Mononuclear cell (primary cell): Measurements from ENCODE around the genes MYCBP and NDUFS5.

GRCh38 chr1:38270316-38270930 lies 223.8 kb upstream of the POU3F1 start:
- RRBS: no CpG with 5 or more reads among the region's 10 CpGs

GRCh38 chr1:38872907-38874132 lies at the start of gene MYCBP:
MYCBP (minus strand) TSS chr1:38873348.
- RRBS: 1% methylated on average over 32 of the region's 83 CpGs

DNA sequence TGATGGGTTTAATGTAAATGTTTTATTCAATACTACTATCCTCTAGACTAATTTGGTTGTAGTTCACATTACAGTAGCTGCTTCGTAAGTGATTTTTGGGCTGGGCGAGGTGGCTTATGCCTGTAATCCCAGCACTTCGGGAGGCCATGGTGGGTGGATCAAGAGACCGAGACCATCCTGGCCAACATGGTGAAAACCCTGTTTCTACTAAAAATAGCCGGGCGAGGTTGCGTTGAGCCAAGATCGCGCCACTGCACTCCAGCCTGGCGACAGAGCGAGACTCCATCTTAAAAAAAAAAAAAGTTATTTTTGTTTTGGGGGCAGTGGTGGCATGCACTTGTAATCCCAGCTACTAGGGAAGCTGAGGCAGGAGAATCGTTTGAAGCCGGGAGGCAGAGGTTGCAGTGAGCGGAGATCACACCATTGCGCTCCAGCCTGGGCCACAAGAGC lies 2.1 kb downstream of the AKIRIN1 start:
- RRBS: no CpG with 5 or more reads among the region's 15 CpGs

GRCh38 chr1:39005118-39005727 lies 14.1 kb downstream of the AKIRIN1 start:
- RRBS: no CpG with 5 or more reads among the region's 9 CpGs

- RRBS: no CpG with 5 or more reads among the region's 34 CpGs
Observed at GRCh38 chr1:39025978-39026608, at the start of gene NDUFS5. NDUFS5 (plus strand) TSS chr1:39026350.

DNA sequence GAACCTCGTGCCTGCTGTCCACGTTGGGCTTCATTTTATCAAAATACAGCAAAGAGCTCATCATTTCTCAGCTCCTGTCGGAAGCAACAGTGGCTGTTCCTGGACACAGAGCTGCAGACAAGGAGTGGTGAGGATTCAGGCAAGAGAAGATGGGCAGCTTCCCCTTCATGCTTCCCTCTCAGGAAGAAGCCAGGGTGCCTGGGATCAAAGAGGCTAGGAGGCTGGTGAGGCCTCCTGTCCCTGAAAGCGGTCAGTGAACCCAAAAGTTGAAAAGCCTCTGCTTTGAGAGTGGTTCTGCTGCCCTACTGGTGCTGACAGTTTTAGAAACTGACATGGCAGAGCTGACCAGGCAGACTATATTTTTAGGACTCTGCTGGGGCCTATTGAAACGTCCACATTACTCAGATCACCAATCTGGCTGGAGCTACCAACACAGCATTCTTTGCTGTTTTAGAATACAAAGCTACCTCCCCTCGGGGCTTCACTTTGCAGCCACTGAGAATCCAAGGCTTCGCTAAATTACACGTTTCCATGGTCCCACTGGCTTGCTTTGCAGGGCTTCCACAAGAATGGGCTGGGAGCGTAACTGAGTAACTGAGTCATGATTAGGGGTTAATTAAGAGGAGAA lies 21.0 kb downstream of the NDUFS5 start:
- RRBS: no CpG with 5 or more reads among the region's 9 CpGs

DNA sequence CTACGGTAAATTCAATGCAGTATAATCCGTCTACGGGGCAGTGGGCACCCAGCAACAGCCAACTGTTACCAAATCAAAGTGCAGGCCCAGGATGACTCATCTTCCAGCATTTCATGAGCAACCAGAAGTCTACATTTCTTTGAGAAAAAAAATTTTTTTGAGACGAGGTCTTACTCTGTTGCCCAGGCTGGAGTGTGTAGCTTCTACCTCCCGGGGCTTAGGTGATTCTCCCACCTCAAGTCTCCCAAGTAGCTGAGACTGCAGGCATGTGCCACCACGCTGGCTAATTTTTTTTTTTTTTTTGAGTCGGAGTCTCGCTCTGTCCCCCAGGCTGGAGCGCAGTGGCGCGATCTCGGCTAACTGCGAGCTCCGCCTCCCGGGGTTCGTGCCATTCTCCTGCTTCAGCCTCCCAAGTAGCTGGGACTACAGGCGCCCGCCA lies 21.9 kb downstream of the NDUFS5 start:
- RRBS: no CpG with 5 or more reads among the region's 18 CpGs

DNA sequence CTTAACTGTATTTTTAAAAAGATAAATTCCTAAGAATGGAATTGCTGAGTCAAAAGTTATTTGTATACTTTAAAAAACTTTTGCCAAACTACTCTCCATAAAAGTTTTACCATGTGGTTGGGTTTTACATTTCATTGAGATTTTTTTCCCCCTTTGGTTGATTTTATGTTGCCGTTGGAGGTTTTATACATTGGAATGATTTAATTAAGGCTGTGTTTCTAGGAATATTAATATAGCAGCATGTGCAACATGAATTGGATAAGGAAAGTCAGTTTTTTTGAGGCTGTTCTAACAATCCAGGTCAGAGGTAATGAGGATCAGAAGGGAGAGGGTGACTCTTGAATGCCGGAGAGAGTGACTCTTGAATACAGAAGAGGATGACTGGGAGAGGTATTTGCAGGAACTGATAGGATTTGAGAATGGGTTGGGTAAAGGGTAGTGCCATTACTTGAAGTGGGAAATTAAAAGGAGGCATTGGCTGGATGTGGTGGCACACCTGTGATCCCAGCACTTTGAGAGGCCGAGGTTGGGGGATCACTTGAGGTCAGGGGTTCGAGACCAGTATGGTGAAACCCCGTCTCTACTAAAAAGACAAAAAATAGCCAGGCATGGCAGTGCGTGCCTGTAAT lies 55.6 kb upstream of the MACF1 start:
- RRBS: no CpG with 5 or more reads among the region's 6 CpGs

DNA sequence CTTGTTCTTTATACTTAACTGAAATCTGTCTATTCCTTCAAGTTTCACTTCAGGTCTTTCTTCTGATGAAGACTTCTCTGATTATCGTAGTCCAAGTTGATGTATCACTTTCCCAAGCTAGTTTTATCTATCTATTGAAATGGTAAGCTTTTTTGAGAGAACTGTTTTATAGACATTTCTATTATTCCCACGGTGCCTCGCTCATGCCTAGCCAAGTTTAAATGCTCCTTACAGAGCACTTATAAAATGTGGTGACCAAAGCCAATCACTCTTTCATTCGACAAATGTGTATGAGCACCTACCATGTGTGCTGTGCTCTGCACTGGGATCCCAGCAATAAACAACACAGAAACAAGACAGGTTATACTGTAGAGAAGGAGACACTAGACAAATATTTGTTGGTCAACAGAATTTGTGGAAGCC lies 34.4 kb upstream of the MACF1 start:
- RRBS: no CpG with 5 or more reads among the region's 4 CpGs

GRCh38 chr1:39220739-39221035 lies 16.2 kb downstream of the MACF1 start:
- RRBS: no CpG with 5 or more reads among the region's 1 CpG

- RRBS: no CpG with 5 or more reads among the region's 8 CpGs
Observed at GRCh38 chr1:39317039-39317510, 112.6 kb downstream of the MACF1 start.

DNA sequence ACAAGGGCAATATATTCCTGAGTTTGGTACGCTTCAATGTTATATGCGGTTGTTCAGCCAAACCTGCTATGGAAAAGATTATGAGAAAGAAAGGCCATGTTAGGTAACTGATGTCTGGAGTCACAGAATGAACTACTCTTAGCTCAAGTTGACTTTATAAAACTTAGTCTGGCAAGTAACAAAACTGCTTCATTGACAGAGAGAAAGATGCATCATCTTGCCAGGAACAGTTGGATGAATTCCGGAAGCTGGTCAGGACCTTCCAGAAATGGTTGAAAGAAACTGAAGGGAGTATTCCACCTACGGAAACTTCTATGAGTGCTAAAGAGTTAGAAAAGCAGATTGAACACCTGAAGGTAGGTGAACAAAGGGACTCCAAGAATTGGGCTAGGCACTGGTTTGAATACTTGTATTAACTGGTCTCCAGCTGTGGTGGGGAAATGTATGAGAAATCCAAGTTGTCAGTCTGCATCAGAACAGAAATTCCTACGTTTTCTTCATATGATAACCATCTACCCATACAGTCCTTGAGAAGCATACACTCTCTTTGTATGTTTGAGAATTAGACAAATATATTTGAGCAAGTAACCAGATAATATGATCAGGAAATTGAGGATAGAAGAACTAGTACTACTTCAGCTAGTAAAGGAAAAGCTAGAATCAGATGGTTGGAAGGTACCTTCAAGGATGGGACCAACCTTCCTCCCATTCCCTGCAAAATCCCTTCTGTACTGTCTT lies 121.4 kb upstream of the BMP8A start:
- RRBS: no CpG with 5 or more reads among the region's 5 CpGs

GRCh38 chr1:39393272-39393960 lies 98.0 kb upstream of the BMP8A start:
- RRBS: no CpG with 5 or more reads among the region's 14 CpGs

GRCh38 chr1:39442619-39442954 lies 48.8 kb upstream of the BMP8A start:
- RRBS: no CpG with 5 or more reads among the region's 1 CpG

DNA sequence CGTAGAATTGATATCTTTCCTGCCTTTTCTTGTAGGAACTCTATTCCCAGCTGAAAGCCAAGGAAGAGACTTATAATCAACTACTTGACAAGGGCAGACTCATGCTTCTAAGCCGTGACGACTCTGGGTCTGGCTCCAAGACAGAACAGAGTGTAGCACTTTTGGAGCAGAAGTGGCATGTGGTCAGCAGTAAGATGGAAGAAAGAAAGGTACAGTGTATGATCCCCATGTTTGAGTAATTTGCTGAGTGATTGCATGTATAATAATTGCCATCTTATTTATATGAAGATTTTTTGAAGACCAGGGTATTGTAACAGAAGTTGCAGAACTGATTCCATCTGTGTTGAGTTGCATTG lies 46.8 kb upstream of the BMP8A start:
- RRBS: no CpG with 5 or more reads among the region's 3 CpGs

DNA sequence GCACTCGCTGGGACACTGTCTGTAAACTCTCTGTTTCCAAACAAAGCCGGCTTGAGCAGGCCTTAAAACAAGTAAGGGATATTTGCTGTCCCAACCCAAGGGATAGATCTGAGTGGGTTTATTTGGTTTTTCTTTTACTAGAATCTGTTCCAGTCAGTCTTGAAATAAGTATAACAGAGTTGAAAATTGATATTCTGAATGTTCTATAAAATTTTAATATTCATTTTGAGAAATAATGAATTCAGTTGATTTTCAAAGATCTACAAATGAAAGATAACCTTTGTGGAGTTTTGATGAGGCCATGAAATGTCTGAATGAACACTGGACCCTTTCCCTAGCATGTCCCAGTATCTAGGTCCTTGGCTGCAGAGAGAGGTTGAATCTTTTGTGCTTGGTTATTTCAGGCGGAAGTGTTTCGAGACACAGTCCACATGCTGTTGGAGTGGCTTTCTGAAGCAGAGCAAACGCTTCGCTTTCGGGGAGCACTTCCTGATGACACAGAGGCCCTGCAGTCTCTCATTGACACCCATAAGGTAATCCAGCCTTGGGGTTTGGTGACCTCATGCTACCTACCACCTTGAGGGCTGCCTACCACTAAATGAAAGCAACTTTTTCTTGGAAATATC lies 39.0 kb upstream of the BMP8A start:
- RRBS: no CpG with 5 or more reads among the region's 7 CpGs

DNA sequence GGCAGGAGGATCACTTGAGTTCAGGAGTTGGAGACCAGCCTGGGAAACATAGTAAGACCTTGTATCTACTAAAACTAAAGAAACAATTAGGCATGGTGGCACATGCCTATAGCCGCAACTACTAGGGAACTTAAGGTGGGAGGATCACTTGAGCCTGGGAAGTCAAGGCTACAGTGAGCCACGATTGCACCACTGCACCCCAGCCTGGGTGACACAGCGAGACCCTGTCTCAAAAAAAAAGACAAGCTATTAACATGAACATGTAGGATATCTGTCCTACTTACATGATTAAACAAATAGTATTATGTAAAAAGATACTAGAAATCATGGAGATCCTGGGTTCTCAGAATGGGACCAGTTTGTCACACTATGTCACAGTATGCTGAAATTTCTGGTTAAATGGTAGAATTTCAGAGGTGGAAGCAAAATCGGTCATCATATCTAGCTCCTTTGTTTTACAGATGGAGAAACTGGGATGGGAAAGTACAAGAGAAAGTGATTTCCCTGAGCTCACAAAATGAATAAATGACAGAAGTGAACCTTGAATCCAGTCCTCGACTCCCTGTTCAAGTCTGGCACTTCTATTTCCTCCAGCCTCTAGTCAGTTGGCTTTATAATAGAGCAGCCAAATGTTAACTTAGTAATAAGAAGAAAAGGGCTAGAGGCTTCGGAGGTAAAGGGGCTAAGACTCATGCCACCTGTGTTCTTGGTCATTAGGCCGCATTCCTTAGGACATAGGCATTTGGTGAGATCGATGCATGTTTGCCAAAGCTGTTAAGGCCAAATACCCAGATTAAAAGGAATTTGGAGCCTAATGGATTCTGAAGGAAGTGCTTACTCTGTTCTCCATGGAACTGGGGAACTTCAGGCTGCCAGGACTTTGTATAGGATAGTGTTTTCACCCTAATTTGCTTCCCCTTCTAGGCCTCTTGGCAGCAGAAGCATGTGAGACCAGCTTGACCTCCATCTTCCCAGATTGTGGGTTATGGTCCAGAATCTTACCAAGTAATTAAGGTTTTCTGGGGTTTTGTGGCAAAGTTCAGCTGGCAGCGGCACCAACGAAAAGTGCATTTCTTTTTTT lies 3.9 kb upstream of the BMP8A start:
- RRBS: no CpG with 5 or more reads among the region's 10 CpGs

GRCh38 chr1:39593976-39594458 lies 17.4 kb upstream of the PABPC4 start:
- RRBS: no CpG with 5 or more reads among the region's 9 CpGs

DNA sequence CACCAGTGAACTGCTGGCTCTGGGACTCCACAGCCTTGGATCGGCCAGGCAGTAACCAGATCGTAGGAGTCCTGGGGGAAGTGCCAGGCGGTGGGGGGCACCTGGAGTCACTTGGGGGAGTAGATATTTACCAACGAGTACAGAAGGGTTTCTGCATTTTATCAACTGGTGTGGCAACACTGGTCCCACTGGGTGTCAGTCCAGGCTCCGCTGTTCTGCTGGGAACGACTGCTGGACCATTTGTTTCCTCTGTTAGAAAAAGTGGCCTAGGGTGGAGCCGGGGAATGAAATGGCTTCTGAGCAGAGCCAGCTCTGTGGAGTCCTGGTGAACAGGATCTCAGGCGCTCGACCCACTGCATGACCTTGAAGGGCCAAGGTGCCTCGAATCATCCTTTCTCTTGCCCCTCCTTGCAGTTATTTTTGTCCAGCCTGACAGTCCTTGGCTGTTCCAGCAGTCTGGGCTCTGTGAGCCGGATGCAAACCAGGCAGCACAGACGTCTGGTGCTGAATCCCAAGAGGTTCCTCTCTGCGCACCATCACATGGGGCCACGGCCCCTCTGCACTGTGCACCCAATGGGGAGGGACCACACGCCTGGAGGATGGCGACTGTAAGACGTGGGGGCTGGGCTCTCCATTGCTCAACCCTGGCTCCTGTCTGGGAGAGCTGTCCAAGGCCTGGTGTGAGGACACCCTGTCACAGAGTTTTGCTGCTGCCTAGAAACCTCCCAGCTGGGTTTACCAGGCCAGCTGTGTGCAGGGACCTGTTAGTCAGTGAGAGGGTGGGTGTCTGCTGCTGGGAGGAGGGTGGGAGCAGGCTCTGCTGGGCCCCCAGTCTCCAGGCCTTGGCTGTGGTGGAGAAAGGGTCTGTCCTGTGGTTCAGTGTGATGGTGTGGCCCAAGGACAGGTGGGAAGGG lies 14.1 kb downstream of the HEYL start:
- RRBS: no CpG with 5 or more reads among the region's 17 CpGs

- RRBS: 5% methylated on average over 18 of the region's 45 CpGs
Observed at GRCh38 chr1:39671315-39671932, 483 bp downstream of the NT5C1A start.